ENCODE data around the gene FAIM.

- PRO-cap, result no peak
Observed at GRCh38 chr3:134874723-134875279, 79.7 kb downstream of the EPHB1 start.

DNA sequence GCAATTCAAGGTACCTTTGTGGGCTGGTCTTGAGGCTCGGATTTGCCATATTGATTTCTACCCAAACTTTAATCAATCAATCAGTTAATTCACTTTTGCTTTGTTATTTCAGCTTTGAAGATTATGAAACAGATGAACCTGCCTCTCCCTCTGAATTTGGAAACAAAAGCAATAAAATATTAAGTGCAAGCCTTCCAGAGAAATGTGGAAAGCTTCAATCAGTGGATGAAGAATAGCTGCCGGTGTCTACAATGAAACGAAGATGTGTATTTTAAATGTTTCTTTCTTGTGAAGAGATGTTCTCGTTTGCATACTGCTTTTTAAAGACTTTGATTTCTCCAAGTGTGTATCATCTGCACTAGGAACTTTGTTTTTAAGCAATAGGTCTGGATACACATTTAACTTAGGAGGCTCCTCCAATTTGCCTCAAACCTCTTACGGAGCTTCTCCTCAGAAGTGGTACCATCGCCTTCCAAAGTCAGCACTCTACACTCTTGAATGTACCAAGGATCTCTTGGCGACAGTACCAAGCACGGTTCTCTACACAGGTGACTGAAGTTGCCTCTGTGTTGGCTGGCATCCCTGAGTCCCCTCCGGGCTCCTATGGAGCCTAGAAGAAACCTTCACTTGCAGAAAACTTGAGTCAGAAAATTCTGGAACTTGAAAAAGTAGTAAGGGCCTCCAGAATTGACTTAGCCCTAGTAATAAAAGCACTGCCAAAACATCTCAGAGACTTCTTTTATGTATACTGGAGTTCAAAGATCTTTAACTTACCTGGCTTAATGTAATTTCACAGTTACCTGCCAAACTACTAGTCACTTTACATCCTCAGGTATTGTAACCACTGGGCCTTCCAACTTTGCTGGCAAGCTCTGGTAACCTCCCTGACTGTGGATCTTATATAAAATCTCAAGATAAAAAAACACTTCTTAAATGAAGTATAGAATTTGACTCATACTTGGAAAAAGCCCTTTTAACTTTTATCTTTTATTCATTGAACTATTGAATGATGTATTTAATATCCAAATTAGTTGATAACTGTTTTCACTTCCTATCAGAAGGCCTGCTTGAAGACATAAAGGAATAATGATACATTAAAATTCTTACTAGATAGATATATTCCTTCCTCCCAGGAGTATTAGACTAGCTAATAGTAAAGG, 50.8 kb downstream of the MSL2 start:
- PRO-cap, result no peak

- PRO-cap, result no peak
Observed at GRCh38 chr3:136194621-136195189, 1.4 kb downstream of the MSL2 start.

- PRO-cap, result no peak
Observed at GRCh38 chr3:136969425-136969907, 11.7 kb downstream of the IL20RB start.

DNA sequence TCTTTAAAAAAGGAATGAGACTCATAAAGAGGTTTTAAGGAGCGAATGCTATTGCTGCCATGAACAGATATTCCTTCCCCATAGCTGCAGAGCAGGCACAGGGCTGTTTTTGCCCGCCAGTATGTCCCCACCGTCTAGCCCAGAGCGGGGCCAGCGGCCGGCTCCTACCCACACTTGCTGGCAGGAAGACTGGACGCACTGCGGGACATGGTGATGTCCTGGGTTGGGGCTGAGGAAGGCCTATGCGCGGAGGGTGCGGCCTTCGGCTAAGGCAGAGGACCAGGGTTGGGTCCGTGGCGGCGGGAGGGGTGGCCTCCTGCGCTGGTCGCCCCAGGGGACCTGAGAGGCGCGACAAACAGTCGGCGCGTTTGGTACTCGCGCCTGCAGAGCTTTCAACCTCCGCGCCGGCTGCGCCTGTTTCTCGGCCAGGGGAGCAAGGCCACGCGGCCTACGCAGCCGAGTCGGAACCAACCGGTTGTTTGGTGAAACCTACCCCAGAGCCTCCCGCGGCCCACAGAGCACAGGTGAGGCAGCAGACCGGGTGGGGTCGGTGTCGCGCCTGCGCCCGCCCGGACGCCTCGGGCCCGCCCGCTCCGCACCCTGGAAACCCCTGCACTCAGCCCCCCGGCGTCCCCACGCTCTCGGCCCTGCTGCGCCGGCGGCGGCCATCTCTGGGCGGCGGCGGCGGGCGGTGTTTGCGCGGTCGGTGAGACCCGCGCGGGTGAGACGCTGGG, at the start of gene FAIM:
FAIM (plus strand) TSS at position 358 of the 734 bp plus-strand sequence.
- PRO-cap, result bidirectional peak, plus-strand start at position 358 of the sequence, minus-strand start at position 136 of the sequence; bidirectional peak, plus-strand start at position 697 of the sequence, minus-strand start at position 683 of the sequence

- PRO-cap, result no peak
Observed at GRCh38 chr3:138724369-138724873, 110.3 kb downstream of the PIK3CB start.

GRCh38 chr3:138914991-138915805, 31.7 kb downstream of the FOXL2 start:
- PRO-cap, result bidirectional peak, plus-strand start at chr3:138915594, minus-strand start at chr3:138915487

DNA sequence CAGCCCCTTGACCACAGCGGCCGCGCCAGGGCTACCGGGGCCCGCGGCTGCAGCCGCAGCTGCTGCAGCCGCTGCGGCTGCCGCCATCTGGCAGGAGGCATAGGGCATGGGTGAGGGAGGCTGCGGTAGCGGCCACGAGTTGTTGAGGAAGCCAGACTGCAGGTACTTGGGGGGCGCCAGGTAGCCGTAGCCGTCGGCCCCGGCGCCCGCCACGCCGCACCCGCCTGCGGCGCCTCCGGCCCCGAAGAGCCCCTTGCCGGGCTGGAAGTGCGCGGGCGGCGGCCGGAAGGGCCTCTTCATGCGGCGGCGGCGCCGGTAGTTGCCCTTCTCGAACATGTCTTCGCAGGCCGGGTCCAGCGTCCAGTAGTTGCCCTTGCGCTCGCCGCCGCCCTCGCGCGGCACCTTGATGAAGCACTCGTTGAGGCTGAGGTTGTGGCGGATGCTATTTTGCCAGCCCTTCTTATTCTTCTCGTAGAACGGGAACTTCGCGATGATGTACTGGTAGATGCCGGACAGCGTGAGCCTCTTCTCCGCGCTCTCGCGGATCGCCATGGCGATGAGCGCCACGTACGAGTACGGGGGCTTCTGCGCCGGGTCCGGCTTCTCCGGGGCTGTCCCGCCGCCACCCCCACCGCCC, 840 bp downstream of the FOXL2 start:
- PRO-cap, result no peak

- PRO-cap, result no peak
Observed at GRCh38 chr3:139357050-139358234, 13.6 kb downstream of the MRPS22 start.

DNA sequence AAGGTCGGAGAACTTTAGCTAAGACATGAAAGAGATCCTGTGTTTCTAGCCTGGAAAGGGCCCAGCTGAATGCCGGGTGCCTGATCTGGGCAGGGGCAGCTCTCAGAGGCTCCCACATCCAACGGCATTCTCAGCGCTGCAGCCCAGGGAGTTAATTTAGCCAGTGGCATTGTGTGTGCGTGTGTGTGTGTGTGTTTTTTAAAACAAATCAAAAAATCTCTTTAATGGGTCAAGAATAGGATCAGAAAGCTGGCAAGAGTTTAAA, 6.5 kb downstream of the RBP1 start:
- PRO-cap, result no peak

DNA sequence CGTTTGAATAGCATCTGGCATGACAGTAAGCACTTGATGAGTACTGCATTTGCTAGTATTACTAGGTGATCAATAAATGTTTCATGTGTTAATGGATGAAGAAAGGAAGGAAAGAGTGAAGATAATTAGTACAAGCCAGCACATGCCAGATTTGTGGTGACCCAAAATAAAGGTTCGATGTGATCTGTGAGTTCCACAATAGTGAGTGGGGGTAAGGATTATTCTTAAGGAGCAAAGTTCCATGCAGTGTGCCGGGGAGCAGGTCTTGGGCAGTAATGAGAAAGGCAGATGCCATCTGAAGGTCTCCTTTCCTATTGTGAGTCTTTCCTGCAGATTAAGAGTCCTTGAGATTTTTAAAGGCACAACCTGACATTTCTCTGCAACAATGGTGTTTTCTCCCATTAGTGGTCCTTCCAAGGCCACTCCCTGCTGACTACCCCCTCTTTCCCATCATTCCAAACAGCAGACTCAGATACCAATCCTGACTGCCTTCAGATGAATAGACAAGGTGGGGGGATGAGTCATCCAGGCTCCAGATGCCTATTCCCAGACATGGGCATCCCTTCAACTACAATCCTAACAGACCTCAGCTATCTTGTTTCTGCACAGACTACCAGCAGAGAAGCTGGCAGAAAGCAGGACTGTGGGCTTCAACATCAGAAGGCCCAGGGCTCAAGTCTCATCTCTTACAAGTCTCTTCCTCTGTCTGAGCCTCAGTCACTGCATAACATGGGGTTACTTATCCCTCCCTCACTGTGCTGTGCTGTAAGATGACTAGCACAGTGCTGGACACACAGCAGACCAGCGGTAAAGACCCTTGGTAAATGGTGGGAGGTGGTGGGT, 2.3 kb downstream of the RBP1 start:
- PRO-cap, result no peak

GRCh38 chr3:139538381-139538721, 1.2 kb downstream of the RBP1 start:
- PRO-cap, result no peak

- PRO-cap, result no peak
Observed at GRCh38 chr3:139538722-139539204, 779 bp downstream of the RBP1 start.

GRCh38 chr3:139590740-139591067, 51.2 kb upstream of the RBP1 start:
- PRO-cap, result no peak

GRCh38 chr3:139774461-139774759, 96.6 kb upstream of the NMNAT3 start:
- PRO-cap, result no peak

- PRO-cap, result no peak
Observed at GRCh38 chr3:140310209-140310643, 367.6 kb upstream of the TRIM42 start.

DNA sequence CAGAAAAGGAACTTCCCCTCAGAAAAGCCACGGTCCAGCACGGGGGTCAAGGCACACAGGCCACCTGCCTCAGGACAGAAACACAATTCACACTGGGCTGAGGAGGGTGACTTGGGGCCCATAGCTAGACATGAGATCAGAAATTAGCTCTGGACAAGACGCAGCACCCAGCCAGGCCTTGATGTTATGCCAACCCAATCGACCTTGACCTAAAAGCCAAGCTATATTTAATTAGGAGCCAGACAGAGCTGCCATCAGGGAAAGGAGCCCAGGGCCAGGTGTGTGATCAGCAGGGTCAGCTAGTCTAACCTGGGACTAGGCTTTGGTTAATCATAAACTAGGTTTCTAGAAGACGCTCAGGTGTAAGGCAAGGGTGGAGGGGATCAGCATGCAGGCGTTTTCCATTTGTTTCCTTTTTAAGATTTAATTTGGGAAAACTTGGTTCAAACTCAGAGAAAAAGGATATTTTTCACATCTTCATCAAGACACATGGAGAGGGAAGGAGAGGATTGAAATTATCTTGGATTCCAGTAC, 23.8 kb upstream of the SLC25A36 start:
- PRO-cap, result no peak

DNA sequence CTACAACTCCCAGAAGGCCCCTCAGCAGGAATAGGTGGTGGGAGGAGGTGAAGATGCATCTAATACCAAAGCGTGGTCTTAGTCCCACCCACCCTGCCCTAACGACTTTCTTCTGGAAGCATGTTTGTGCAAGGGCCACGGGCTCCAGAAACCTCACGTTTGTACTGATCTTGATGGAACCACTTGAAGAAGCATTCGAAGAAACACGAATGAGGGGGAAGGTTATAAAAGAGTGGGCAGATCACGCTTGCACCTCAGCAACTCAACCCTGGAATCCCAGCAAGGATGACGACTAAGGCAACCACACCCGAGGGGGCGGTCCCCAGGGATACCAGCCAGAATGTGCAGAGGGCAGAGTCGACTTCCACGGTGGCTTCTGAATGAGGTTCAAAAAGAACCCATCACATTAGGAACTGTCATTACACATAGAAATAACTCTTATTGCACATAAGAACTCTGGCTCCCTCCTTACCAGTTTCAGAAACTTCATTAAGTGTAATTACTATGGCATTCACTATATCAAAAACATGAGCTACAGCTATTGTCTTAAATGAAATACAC, 10.5 kb upstream of the SLC25A36 start:
- PRO-cap, result no peak

- PRO-cap, result no peak
Observed at GRCh38 chr3:141108108-141108817, 57.1 kb downstream of the SPSB4 start.

DNA sequence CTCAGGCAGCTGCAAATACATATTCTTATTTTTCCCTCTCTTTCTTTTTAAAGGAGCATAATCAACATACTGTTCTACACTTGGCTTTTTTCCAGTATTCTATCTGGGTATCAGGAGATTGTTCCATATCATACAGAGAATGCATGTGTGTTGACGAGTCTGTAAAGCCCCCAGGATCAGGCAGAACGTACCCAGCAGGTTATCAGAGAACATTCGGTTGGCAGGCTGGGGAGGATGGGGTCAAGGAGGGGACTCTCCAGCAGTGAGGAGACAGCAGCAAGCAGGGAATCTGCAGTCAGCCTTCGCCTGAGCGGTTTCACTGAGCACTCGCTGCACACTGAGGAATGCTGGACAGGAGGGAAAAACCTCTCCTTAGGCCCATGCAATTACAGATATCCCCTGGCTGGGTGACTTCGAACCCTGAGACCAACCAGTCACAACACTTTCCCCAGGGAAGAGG, 59.9 kb downstream of the PXYLP1 start:
- PRO-cap, result no peak